Fibroblast of the aortic adventitia (primary cell): ENCODE measurements around a stretch of chr5.

- CAGE, long polyA plus RNA = no peak
Measured at GRCh38 chr5:43396544-43397648, 15.3 kb downstream of the CCL28 start.

DNA sequence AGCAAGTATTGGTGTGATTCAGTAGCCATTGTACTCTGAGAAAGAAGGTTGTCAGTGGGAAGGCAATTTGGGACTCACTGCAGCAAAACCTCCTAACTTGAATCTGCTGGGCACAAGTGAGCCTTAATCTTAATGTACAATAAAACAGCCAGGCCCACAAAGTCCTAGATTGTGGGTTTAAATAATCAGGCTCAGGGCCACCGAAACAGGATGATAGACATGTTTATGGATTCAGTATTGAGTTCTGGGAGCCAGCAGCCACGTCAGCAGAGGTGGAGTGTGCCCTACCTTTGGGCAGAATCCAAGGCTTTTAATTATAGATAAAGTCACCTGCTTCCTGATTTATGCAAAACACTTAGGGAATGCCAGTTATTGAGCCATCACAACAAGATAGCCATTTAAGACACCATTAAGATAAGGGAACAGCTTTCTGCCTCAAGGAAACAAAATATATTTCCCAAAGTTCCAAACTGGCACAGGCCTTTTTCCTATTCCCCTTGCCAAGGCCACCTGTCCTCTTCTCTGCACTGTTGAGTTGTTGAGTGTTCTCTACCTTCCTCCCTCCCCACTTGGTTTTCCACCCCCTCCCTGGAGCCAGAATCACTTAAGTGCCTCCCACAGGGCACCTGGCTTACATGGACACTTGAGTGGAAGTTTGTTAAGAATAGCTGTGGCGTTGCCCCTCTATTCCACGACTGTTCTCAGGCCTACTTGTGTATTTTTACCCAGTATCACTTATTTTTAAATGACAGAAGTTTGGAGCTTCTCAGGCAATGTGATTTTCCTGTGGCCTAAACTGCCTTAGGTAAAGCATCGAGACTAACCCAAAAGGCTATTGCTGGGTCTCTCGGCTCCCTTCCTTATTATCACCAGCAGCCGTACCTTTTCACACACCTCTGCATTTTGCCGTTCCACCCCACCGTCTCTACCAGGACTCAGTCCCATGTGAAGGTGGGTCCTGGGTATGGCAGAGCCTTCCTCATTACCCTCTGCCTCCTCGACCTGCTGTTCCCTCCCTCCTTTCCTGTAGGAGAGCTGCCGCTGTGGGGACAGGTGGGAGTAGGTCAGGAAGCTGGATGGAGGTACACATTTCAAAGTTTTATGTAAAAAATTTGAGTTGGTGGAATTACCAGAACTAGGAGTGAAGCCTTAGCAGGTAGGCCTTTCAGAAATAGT is 2.2 kb downstream of the CCL28 start:
- CAGE, long polyA plus RNA = no peak

- CAGE, long polyA plus RNA = no peak
Measured at GRCh38 chr5:43476138-43476872, 7.4 kb downstream of the TMEM267 start.

DNA sequence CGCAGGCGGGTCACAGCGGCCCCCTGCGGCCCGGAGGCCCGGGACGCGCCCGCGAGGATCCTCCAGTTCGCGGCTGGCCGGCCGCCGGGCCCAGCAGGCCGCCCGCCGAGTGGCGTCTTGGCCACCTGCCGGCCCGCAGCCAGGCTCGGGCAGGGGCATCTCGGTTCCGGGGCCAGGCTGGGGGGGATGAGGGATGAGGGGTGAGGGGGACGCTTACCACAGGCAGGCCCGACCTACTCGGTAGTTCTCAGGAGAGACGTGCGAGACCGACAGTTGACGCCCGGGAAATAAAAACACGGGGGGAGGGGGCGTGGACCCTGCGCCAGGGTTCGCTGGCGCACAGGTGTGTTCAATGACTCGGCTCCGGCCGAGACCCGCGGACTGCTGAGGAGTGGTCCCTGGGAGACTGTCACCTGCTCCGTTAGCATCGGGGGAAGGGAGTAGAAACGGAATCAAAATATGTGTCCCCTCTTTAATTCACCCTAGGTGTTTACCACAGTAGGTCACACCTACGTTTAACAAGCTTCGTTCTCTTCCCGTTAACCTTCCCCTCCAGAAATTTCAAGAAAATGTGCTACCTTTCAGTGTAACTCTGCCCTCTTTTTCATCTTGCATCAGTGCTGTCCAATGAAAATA is 364 bp upstream of the PAIP1 start:
- CAGE, long polyA plus RNA = no peak

GRCh38 chr5:43603407-43604361 is 704 bp downstream of the NNT start:
- CAGE, long polyA plus RNA = no peak

- CAGE, long polyA plus RNA = no peak
Measured at GRCh38 chr5:43621363-43622229, 18.6 kb downstream of the NNT start.

- CAGE, long polyA plus RNA = no peak
Measured at GRCh38 chr5:44302098-44302750, 87.0 kb downstream of the FGF10 start.

GRCh38 chr5:44806880-44807595 is 1.7 kb upstream of the MRPS30 start:
- CAGE, long polyA plus RNA = no peak

DNA sequence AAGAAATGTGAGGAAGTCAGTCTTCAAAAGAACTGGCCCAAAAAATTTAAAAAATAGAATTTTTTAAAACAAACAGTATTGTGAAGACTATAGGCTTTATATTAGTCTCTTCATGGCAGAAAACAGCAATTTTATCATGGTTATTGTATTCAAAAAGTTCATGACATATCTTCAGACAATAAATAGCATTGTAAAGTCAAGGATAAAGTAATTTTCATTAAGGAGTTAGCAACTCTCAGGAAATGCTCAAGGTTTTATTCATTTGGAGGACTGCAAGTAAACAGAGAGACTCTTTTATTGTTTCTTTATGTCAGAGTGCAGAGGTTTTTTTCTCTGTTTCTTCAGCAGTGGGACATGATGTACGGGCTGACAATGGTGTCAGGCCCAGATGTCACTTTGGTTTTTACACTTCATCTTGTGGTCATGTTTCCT is 72.9 kb upstream of the PARP8 start:
- CAGE, long polyA plus RNA = no peak

DNA sequence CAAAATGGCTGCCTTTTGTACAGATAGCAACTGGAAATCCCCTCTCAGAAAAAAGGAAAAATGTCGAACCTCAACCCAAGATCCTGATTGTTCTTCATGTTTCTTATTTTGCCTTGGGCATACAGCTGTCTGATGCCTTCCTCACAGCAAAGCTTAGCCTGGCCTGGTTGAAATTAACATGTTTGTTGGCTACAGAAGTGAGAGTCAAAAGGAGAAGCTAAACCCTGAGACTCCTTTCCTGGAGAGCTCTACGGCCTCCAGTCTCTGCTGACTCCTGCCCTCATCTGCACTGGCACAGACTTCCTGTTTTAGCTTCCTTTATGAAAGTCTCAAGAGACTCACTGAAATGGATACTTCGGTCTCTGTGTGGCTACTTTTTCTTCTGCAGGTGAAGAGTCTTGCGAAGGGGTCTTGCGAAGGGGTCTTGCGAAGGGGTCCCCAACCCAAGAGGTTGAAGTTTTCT is 186.7 kb downstream of the PARP8 start:
- CAGE, long polyA plus RNA = no peak

DNA sequence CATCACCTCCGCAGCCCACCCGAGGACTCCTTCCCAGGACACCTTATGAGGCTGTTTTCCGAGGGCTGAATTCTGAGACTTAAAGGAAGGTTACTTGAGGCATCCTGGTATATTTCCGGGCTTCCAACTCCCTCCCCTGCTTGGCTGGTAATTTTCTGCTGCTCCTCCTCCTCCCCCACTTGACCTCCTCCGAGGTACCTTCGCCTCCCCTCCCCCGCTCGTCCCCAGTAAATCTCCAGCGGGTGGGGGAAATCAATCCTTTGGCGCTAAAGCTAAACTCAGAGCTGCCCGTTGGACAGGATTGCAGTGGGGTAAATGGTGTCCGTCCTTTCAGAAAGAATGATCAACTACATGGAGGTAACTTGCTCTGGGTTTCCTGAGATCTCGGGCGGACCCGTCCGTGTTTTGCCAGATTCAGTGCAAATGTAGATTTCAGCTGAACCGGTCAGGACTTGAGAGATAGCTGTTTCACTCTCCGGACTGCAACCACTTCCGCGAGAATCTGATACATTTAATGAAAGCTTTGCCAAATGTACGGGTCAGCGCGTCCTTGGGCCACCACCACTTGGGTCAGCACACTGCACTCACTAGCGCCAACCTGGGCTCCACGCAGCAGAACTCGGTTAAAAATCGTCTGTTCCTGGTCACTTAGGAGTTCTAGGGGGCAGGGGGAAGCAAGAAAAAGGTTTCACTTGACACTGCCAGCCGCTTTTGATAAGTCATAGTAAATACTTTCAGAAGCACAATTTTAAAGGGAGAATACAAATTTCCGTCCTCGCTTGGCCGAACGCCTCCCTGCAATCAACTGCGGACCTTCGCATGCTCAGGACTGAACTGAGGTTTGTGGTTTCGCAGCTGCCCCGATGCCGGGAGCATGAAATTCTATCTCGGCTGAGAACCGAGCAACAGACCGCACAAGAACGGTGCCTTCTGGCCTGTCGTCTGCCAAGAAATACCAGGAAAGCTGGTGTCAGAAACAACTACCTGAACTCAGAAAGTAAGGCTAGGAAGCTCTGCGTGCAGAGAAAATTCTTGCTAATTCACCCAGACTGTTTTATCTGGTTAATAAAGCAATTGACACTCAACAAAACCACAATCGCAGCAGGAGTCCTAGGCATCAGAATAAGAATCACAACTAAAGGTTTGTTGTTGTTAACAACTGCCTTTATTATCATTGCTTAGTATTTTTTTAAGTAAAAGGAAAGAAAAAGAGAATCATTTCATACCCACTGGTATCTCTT is 4.4 kb upstream of the ISL1 start:
- CAGE, long polyA plus RNA = no peak

GRCh38 chr5:52745482-52745829 is 42.3 kb upstream of the ITGA1 start:
- CAGE, long polyA plus RNA = no peak

DNA sequence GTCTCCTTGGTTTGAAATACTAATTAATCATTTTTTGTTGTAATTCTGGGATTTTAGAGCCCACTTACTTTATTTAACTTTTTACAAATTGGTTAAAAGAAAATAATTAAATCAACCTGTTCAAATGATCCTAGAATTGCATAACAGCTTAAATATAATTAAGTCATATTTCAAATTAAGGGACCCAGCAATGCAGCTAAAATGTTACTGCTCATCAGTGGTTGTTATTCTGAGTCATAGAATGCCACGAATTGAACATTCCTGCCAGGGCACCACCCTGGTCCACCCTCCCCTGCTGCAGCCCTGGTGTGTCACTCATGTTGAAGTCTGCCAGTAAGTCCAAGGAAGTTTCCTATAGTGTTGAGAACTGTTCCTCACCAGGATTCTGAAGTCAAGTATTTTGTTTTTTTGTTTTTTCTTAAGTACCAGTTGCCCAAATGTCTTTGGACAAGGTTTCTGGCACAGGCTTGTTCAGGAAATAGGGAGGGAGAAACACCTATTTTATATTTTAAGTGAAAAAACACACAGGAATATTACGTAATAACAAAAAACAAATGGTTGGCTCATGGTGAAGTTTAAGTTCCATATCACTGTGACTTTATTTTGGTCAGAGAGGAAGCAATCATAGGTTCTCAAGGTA is 4.4 kb upstream of the ITGA1 start:
- CAGE, long polyA plus RNA = no peak

DNA sequence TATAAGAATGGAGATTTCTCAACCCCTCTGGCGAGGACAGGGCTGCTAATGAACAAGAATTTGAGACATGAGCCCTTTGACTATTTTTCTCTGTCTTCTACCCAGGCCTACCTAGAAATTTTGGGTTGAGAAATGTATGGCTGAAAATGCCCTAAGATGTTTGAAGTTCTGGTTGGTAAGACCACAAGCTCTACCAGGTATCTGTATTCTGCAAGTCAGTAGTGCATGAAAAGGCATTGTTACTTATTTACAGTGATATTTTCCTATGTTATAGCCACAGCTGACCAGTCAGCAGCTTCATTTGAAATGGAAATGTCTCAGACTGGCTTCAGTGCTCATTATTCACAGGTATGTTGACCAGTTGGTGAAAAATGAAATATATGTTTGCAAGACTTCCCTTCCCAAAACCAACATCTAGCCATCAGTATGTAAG is 92.0 kb upstream of the ITGA2 start:
- CAGE, long polyA plus RNA = no peak

- CAGE, long polyA plus RNA = no peak
Measured at GRCh38 chr5:53167918-53168407, 58.4 kb upstream of the MOCS2 start.

GRCh38 chr5:53481811-53482242 is 1.4 kb downstream of the FST start:
- CAGE, long polyA plus RNA = no peak

DNA sequence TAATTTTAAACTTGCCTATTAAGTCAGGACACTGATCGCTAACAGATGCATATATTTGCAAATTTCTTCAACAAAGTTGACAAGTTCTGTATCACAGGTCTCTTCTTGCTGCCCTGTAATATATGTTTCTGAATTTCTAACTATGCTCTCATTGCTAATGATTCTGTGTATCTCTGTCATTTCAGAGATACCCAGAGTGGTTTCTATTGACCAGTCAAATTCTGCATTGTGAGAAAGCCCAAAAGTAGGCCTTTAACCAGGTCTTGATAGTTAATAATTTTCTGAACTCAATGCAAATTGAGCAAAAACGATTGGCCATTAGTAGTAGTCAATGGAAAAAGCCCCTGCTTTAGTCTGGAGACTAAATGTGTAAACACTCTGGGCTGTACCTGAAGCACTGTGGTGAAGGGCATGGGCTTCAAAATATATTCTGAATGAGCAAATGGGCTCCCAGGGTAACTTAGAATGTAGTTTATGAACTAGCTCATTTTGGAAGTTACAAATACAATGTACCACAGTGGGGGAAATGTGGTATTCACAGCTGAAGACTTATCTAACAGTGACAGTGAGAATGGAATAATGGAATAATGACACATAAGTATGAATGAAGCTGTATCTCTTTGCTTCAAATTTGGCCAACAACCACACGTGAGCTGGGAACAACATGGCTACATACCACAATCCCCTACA is 307.5 kb downstream of the ARL15 start:
- CAGE, long polyA plus RNA = no peak

DNA sequence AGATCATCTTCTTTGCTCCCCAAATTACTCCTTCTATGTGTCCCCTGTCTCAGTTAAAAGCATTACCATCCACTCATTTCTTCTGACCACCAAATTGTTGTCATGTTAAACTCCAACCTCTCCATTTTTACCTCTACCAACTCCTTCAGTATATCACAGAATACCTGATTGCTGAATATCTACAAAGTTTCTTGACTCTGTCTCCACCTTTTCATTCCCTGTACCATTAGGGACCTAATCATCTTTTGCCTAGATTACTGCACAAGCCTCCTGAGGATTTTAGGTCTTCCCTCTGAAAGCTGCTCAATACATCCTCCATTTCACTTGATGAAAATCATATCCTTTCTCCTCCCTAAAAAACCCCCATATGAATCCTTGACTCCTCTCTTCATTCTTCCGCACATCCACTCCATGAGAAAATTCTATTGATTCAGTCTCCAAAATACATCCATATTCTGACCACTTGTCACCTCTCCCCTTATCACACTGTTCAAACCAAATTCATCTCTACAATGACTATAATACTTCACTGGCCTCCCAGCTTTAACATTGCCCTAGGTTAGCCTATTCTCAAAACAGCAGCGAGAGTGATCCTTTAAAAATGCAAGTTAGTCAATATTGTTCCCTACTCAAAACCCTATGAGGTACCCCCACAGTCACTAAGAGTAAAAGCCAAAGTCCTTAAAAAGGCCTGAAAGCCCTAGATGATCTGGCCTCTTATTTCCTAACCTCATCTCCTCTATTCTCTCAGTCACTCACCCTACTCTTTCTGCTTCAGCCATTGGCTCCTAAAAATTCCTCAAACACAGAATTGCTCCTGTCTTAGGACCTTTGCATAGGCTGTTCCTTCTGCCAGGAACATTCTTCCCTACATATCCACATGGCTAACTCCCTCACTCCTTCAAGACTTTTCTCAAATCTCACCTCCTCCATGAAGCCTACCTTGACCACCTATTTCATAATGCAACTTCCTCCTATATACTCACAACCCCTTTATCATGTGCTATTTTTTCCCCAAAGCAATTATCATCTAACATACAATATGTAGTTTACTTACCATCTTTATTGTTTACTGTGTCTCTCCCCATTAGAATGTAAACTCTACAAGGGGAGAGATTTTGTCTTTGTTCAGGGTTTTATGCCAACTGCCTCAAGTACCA is 46.1 kb downstream of the ARL15 start:
- CAGE, long polyA plus RNA = no peak

DNA sequence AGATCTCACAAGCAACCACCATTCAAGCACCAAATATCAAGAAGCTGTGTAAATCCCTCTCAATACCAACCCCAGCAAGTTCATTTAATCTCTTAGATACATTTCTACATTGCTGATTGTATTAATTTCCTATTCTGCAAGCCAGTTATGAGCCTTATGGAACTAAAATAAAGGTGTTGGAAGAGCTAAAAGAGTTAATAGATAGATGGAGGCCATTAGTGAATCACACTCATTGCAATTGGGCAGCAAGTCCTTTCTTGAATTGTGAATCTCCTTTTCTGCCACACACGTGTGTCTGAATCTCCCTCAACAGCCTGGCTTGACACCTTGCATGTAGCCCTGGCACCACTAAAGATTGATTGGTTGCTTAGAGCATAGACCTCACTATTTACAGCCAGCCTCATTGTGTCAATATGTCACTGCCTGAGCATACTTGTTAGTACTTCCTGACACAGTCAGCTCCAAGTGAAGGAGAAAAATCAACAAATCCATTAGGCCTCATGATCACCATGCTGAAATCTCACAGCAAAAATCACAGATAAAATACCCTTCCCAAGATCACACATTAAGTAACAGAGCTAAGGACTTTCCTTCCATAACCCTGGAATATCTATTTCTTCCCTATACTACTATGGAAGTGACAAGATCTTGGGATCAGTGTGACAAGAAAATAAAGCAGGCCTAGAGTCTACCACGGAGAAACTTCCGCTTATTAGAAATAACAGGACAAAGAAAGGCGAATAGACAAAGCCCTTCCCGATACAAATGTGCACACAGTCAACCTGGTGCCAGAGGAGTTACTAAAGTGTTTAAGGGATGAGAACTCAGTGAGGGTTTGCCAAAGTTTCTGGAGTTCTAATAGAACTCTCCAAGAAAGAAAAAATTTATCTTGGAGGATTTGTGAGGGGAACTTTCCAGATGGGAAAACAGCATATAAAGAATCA is 5.4 kb upstream of the ARL15 start:
- CAGE, long polyA plus RNA = no peak

- CAGE, long polyA plus RNA = no peak
Measured at GRCh38 chr5:54390605-54391140, 64.8 kb upstream of the HSPB3 start.